ENCODE results near the gene KDM8.

DNA sequence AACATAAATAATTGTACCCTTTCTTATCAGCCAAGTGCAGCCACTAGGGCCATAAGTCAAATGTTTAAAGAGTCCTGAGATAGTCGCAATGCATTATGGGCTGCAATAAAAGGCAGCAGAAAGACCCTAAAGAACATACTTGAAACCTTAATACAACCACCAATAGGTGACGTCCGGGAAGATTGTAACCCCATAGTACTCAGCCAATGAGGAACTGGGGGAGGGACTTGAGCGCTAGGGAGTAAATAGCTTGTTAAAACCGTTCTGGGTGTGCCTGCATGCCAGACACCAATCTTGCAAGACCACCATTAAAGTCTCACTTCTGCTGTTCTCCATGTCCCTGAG lies 40.6 kb downstream of the C16orf82 start:
- PRO-cap: no peak

DNA sequence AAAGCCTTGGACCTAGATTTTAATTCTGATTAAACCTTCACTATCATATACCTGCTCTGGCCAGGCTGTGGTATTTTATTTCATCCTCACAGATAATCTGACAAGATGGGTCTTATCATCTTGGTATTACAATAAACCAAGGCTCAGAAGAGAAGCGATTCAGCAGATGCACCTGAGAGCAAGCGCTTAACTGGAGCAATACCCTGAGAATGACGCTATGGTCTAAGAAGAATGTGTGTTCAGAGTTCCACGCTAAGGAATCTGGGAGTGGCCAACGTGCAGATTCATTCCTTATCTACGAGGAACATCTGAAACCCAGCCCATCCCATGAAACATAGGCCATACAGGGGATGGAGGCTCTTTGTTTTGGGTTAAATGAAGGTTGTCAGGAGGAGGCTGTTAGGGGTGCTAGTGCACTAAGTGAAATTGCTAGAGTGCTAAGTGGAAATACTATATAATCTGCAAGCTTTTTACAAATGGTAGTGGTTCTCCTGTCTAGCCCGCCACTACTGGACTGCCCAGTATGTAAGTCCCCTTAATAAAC lies 28.5 kb upstream of the KDM8 start:
- PRO-cap: no peak

- PRO-cap: no peak
These were observed 23.9 kb upstream of the KDM8 start for GRCh38 chr16:27179247-27180012.

GRCh38 chr16:27203076-27204202 lies at the start of gene KDM8:
Gene KDM8, plus strand, starts transcription at chr16:27203526.
- PRO-cap: bidirectional peak, plus-strand start at chr16:27203498, minus-strand start at chr16:27203437; bidirectional peak, plus-strand start at chr16:27203947, minus-strand start at chr16:27203751

- PRO-cap: no peak
These were observed 23.4 kb downstream of the NSMCE1 start for GRCh38 chr16:27245121-27245664.

GRCh38 chr16:27316345-27316664 lies 2.5 kb downstream of the IL4R start:
- PRO-cap: no peak

DNA sequence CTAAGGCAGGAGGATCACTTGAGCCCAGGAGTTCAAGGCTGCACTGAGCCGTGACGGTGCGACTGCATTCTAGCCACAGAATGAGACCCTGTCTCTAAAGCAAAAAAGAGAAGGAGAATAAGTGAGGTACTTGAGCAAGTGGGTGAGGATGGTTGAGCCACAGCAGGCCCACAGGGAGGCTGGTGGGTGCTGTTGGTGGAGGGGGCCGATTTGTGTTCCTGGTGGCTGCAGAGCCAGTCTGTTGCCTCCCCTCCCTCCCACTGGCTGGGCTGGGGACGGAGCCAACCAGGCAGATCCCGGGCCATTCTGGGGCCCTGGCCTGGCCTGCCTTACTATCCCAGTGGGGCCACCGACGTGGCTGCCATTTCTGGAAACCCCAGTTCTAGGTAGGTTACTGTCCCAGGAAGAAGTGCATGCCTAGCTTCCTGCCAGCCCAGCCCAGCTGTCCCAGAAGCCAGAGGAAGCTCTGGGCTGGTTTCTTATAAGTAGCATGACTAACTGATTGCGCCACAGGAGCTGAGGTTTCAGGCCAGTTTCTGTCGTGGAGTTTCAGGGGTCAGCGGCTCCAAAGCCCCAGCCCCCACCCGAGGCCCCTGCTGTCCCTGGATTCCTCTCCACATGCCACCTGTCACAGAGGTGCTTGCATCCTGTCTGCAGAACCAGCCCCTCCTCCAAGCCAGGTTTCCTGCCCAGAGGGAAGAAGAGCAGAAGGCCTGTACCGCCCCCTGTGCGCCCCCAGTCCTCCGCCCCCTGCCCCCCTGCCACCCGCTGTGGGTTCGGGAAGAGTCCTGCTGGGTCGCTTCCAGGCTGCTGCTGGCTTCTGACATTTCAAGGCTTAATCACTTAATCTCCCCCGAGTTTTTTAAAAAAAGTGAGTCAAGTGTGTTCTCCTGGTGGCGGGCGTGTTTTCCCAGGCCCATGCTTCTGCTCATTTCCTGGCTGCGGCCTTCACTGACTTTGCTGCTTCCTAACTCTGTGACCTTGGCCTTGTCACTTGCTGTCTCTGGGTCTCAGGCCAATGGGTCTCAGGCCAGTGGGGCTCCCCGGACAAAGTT lies 13.1 kb downstream of the IL4R start:
- PRO-cap: bidirectional peak, plus-strand start at position 512 of the sequence, minus-strand start at position 447 of the sequence

- PRO-cap: no peak
These were observed 18.3 kb downstream of the IL4R start for GRCh38 chr16:27331958-27332642.

- PRO-cap: no peak
These were observed 40.0 kb downstream of the IL4R start for GRCh38 chr16:27353545-27354329.

GRCh38 chr16:27403251-27404007 lies 1.5 kb downstream of the IL21R start:
- PRO-cap: no peak

GRCh38 chr16:27455557-27456186 lies 53.7 kb downstream of the IL21R start:
- PRO-cap: no peak

DNA sequence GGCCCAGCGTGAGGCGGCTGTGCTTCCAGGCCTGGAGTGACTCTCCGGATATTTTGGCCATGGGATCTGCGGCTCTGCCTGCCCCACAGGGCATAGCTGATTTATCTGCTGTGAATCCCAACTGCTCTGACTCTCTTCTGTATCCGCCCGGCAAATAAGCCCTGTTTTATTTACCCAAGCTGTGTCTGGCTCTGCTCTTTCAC lies 33.4 kb downstream of the GTF3C1 start:
- PRO-cap: no peak

DNA sequence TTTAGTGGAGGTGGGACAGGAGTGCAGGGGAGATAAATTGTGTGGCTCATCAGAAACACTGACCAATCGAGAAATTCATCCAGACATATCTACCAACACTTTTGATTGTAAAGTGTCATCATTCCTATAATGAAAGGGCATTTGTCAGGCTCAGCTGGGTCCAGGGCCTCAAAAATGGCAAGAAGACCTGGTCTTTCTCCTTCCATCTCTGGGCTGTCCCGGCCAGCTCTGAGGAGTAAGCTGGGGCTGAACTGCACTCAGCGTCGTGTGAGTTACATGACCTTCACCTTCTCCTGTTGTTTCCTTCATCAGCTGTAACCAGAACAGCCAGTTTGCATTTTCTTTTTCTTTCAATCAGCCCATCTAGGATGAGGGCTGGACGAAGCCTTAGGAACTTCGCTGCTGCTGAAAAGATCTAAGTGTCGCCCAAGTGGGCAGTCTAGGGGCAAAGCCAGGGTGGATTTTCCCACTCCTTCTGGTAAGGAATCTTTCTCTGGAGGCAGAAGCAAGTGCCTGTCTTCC lies 25.5 kb downstream of the KATNIP start:
- PRO-cap: no peak

- PRO-cap: no peak
These were observed 51.1 kb upstream of the GSG1L start for GRCh38 chr16:28114601-28115124.

DNA sequence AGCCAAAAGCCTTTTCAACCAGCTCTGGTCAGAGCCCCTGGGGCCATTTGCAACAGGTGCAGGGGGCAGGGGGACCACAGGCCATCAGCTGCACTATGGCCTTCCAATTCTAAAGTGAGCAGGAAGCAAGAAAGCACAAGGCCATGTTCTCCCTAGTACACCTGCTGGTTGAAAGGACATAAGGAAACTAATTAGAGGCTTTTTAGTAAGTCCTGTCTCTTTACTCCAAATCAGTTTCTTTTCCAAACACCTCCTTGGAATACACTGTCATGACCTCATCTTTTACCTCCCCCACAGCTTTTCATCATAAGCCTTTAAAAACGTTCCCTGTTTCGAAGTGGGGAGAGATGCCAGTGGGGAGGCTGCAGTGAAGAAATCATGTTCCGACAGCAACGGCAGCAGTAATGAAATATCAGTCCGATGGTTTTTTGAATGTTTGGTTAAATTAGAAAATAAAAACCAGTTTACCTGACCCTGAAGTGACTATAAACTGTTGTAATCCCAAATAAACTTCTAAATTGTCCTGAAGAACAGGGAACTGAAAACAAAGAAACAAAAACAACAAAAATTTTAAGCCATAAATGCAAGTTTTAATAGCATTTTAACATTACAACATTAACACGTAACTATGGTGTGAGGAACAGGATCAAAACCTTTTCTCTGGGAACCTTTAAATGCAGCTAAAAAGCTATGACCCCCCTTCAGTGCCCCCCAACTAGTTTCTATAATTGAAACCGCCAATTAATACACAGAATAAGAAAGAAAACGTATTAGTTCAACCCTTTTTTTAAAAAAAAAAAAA lies 68.6 kb upstream of the GSG1L start:
- PRO-cap: no peak

DNA sequence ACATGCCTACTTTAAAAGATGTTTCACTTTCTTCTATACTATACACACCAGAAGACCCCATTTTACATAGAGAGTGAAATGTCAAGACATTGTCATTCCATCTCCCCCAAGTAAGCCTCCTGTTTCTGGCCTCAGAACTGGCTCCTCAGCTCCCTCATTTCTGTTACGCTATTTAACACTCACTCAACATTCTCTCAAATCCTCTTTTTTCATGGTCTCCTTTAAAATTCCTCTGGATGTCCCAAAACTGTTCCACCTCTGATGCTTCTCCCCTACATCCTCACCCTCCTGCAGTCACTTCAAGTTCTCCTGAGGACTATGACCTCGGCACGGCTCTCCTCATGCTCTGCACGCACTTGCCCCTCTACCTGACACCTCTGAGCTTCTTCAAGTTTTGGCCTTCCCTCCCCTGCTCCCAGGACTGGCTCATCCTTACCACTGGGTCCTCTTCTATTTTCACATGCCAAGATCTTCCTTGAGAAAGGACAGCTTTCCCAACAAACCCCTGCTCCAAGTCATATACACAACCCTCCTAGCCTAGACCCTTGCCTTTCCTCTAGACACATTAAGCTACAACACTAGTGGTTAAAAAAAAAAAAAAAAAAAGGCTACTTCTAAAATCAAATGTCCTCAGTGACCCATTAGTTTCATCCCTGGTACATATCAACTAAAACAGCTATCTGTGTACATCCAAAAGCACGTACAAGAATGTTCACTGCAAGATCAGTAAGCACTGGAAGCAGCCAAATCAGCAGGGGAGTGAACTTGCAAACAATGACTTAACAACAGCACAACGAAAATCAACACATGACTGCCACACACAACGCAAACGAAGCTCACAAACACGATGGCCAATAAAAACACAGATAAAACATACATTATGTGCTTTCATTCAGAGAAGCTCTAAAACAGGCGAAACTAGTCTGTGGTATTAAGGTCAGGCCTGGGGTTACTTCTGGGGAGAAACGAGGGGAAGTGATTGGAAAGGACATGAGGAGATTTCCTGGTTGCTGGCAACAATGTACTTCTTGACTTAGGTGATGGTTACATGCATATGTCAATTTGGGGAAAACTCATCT lies 60.8 kb downstream of the XPO6 start:
- PRO-cap: no peak

- PRO-cap: no peak
These were observed 40.9 kb downstream of the XPO6 start for GRCh38 chr16:28170918-28171285.

- PRO-cap: no peak
These were observed 24.1 kb downstream of the XPO6 start for GRCh38 chr16:28187455-28188197.

- PRO-cap: no peak
These were observed 17.6 kb downstream of the SBK1 start for GRCh38 chr16:28309703-28310470.

DNA sequence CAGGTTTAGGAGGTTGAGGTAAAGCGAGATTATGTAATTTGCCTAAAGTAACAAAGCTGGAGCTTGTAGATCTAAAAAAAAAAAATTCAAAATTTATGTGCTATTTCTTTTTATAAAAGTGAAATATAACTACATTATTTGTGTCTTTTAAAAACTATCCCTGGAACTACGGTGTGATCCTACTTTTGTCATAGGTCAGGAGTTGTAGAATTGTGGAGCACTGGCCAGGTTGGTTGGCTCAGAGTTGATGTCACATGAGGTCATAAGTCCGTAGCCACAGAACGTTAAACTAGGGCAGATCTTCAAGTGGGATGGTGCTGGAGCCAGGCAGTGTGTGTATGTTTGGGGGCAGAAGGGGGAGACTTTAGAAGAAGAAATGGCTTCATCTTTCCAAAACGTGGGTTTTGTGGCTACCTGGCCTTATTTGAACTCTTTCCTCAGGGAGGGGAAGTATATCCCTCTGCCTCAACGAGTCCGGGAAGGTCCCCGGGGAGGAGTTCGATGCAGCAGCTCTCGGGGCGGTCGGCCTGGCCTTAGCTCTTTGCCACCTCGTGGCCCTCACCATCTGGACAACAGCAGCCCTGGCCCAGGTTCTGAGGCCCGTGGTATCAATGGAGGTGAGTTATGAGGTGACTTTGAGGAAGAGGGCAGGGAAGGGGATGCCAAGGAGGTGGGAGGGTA lies 7.5 kb downstream of the ATXN2L start:
- PRO-cap: no peak

All from bronchus (tissue), 1 donor.